Esophagus muscularis mucosa (tissue), 4 donors: ENCODE results near the gene ZNF10.

GRCh38 chr12:133130136-133131229, at the start of gene ZNF10:
Gene ZNF10 (plus strand): TSS chr12:133130627.
- PRO-cap = bidirectional peak, plus-strand start at chr12:133130361, minus-strand start at chr12:133130255; bidirectional peak, plus-strand start at chr12:133130627, minus-strand start at chr12:133130555; unidirectional peak, minus-strand start at chr12:133130963
- RAMPAGE, long total RNA, 4 experiments = start-site peak on the plus strand in 4 of 4 experiments, at chr12:133130571-133130652 at its widest, 31 to 49 reads per replicate